Retinal pigment epithelial cell (primary cell): ENCODE measurements around a stretch of chr1.

DNA sequence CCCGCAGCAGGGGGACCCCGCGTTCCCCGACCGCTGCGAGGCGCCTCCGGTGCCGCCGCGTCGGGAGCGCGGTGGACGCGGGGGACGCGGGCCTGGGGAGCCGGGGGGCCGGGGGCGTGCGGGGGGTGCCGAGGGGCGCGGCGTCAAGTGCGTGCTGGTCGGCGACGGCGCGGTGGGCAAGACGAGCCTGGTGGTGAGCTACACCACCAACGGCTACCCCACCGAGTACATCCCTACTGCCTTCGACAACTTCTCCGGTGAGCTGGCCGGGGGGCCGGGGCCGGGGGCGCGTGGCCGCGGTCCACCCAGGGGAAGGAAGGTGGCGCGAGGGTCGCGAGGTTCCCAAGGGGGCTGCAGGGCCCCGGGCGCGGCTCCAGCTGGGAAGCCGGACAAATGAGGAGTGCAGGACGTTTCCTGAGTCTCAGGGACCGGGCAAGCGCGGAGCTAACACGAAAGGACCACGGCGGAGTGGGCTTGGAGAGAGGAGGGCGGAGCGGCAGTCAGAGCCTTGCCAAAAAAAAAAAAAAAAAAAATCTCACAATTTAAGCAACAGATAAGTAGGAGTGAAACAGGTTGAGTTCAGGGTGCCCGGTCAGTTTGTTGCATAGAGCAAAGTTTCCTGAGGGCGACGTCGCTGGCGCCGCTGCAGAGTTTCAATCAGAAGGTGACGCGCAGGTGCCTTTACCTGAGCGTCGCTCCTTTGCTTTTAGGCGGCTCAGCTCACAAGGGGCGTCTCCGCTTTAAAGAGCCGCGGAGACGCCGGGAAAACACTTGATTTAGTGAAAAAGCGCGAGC is 666 bp downstream of the RHOU start:
- RRBS: 2% methylated on average over 27 of the region's 80 CpGs

- RRBS: no CpG with 5 or more reads among the region's 14 CpGs
Measured at GRCh38 chr1:228782859-228783931, 47.9 kb downstream of the RHOU start.

DNA sequence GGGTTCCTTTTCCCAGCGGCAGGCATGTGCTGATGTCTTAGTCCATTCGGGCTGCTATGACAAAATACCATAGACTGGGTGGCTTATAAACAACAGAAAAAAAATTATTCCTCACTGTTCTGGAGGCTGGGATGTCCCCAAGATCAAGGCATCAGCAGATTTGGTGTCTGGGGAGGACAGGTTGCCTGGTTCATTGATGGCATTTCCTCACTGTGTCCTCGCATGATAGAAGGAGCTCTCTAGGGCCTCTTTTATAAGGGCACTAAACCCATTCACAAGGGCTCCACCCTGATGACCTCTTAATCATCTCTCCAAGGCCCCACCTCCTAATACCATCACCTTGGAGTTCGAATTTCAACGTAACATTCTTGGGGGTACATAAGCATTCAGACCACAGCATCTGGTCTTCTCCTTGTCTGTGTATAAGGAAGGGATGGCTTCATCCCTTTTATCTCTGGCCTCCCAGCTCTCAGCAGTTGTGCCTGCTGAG is 75.5 kb downstream of the RHOU start:
- RRBS: no CpG with 5 or more reads among the region's 5 CpGs

- RRBS: no CpG with 5 or more reads among the region's 8 CpGs
Measured at GRCh38 chr1:228833820-228834221, 98.5 kb downstream of the RHOU start.

DNA sequence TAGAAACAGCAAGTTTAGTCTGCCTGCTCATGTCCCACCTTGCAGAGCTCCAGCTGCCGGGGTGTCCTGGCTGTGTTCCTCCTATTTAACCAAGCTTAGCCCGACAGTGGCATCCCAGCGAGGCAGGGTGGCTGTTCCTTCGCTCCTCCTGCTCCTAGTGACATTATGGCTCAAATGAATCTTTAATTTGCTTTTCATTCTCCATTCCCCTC is 138.0 kb downstream of the RHOU start:
- RRBS: no CpG with 5 or more reads among the region's 4 CpGs

- RRBS: no CpG with 5 or more reads among the region's 8 CpGs
Measured at GRCh38 chr1:229165335-229165838, 105.5 kb upstream of the RAB4A start.

DNA sequence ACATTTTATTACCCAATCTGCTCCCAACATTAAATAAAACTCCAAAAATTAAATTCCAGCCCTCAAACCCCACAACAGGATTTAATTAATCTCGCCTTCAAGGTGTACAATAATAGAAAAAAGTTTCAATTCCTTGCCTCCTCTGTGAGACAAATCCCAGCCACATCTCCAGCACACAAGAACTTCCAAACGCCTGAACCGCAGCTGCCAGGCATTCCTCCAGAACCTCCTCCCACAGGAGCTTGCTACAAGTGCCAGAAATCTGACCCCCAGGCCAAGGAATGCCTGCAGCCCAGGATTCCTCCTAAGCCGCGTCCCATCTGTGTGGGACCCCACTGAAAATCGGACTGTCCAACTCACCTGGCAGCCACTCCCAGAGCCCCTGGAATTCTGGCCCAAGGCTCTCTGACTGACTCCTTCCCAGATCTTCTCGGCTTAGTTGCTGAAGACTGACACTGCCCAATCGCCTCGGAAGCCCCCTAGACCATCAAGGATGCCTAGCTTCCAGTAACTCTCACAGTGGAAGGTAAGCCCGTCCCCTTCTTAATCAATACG is 94.4 kb upstream of the RAB4A start:
- RRBS: no CpG with 5 or more reads among the region's 11 CpGs

DNA sequence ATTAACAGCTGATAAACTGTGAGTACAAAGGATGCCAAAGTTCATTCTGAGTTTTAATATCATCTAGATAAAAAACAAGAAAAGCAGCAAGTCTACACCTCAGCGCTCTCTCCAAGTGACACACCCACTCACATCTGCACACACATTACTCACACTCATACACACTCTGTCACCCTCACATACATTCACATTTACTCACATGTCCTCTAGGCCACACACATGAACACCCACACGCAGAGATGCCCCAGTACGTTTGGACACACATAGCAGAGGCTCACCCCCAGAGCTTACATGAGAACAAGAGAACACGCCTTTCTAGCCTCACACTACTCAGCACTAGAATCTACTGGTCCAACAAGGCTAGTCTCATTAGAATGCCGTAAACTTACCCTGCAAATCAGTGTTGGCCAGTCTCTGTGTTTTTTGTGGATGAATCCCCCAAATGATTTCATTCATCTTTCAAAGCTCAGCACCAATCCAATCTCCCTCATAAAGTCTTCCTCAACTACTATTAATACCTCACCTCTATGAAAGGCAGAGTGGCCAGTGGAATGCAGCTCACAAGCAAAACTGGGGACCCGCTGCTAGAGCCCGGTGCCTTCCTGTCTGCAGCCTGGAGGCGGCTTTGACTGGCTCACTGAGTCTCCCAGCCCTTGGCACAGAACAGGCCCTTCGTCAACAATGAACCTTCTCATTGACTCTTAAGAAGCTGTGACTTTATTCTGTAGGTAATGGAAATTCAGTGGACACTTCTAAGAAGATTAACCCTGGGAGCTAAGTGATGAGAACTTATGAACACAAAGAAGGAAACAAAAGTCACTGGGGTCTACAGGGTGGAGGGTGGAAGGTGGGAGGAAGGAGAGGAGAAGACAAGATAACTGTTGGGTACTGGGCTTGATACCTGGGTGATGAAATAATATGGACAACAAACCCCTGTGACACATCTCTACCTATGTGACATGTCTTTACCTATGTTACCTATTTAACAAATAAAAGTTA is 87.0 kb upstream of the RAB4A start:
- RRBS: no CpG with 5 or more reads among the region's 9 CpGs

- RRBS: no CpG with 5 or more reads among the region's 10 CpGs
Measured at GRCh38 chr1:229209510-229210407, 61.2 kb upstream of the RAB4A start.

- RRBS: no CpG with 5 or more reads among the region's 13 CpGs
Measured at GRCh38 chr1:229227494-229227992, 43.4 kb upstream of the RAB4A start.

GRCh38 chr1:229230242-229231027 is 40.5 kb upstream of the RAB4A start:
- RRBS: no CpG with 5 or more reads among the region's 14 CpGs

DNA sequence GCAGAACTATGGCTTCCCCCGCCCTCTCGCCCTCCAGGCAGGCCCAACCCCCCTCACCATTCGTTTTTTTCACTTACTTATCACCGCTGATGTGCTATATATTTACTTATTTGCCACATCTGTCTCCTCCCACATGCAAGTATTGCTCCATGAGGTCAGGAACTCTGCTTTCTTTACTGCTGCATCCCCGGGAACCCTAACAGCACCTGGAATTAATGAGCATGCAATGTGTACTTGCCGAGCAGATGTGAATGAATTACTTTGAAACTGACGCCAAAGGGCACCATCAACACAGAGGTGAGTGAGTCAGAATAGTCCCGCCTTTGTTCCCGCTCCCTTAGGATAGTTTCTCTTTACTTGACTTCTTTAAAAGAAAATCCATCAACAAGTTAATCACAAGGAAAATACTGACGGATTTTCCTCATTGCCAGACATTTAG is 17.7 kb upstream of the RAB4A start:
- RRBS: no CpG with 5 or more reads among the region's 10 CpGs

- RRBS: under 1% methylated on average over 4 of the region's 11 CpGs
Measured at GRCh38 chr1:229370375-229371069, 27.7 kb upstream of the CCSAP start.

GRCh38 chr1:229430079-229431015 is 3.5 kb downstream of the ACTA1 start:
- RRBS: no CpG with 5 or more reads among the region's 23 CpGs

GRCh38 chr1:229431217-229432512 is 2.2 kb downstream of the ACTA1 start:
- RRBS: 3% methylated on average over 7 of the region's 113 CpGs

GRCh38 chr1:229624957-229625481 is 903 bp downstream of the TAF5L start:
- RRBS: no CpG with 5 or more reads among the region's 24 CpGs

GRCh38 chr1:229626447-229626879 is 416 bp downstream of the URB2 start:
- RRBS: no CpG with 5 or more reads among the region's 24 CpGs

DNA sequence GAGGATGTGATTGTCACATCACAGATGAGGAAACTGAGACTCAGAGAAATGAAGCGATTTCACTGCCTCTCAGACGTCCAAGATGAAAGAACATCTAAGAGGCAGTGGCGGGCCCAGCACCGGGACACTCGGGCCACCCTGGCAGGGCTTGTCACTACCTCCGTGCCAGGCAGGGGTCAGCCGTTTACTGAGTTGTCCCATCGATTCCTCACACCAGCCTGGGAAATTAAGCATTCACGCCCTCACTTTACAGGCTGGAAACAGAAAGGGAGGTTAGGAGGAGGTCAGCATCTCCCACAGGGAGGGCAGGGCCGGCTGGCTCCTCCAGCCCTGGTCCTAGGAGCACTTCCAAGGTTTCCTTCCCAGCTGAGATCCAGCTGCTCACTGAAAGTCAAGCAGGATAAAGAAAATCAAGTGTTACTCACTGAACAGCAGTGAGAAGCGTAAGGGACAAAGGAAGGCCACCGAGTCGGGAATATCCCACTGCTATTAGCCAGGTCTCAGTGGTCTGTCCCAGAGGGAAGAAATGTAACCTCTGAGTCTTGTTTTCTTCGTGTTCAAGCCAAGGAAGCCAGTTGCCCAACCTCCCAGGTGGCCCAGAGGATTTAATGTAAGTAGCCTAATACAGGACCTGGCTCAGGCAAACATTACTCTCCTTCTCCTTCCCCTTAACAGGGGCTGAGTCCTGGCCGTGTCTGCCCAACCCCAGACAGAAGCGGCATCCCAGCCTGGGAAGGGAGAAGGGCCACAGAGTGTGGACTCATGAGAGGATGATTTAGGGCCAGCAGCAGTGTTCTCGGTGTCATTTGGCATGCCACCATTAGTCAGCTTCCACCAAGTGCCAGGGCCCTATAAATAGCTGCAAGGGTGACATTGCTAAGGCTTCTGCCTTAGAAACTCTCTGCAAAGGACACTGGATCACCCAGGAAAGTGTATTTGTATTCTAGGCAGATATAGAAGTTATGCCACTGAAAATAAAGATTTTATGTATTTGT is 203.2 kb upstream of the GALNT2 start:
- RRBS: no CpG with 5 or more reads among the region's 17 CpGs

GRCh38 chr1:230071238-230071678 is 4.2 kb downstream of the GALNT2 start:
- RRBS: no CpG with 5 or more reads among the region's 8 CpGs

- RRBS: no CpG with 5 or more reads among the region's 4 CpGs
Measured at GRCh38 chr1:230079584-230079783, 12.4 kb downstream of the GALNT2 start.